Jurkat, Clone E6-1 (cell line): ENCODE measurements around a stretch of chr7.

DNA sequence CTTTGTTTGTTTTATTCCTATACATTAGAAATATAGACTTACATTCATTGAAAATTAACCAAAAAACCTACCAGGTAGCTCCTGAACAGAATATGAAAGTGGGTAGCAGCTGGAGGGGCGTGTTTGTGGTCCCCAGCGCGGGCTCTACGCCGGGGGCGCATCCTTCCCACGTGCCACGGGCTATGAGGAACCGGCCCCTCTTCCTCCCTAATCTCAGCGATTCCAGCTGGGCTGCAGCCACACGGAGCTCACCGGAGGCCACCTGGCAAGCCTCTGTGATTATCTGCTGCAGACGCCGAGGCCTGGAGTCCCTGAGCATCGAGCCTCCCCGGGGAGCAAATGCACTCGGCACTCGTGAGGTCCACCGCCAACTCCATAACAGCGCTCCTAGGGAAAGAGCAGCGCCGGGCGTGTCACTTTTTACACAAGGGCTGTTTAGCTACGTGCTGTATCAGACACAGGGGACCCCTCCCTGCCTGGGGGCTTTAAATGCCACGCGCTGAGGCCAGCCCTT, 101.1 kb downstream of the DYNC2I1 start:
- RRBS: 60% methylated on average over 16 of the region's 26 CpGs

- RRBS: no CpG with 5 or more reads among the region's 13 CpGs
These were observed 123.2 kb downstream of the DYNC2I1 start for GRCh38 chr7:158979520-158980038.

- RRBS: no CpG with 5 or more reads among the region's 25 CpGs
These were observed 40.4 kb downstream of the VIPR2 start for GRCh38 chr7:159103911-159104939.

DNA sequence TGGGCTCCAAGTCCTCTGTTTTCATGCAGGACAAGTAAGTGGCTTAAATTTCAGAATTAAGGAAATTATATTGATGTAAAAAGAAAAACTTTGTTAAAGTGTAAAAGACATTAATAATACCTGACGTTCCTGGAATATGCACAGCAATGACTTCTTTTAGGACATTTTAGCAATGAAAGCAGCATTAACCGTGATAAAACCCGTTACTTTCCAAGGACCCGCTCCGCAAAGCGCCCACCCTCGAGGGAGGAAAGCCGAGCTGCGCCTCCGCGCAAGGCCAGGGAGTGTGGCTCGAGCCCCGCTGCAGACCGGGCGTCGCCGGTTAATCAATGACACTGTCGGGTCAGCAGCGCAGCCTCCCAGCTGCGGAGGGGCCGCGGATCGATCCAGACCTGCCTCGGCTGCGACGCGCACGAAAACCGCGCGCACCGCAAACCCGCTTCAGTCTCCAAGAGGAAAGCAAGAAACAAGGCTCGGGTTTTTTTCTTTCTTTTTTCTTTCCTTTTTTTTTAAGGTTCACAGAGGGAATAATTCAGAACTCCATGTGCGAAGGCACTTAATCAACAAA, 956 bp downstream of the VIPR2 start:
- RRBS: no CpG with 5 or more reads among the region's 35 CpGs

GRCh38 chr7:159195583-159196234, 51.0 kb upstream of the VIPR2 start:
- RRBS: no CpG with 5 or more reads among the region's 6 CpGs

DNA sequence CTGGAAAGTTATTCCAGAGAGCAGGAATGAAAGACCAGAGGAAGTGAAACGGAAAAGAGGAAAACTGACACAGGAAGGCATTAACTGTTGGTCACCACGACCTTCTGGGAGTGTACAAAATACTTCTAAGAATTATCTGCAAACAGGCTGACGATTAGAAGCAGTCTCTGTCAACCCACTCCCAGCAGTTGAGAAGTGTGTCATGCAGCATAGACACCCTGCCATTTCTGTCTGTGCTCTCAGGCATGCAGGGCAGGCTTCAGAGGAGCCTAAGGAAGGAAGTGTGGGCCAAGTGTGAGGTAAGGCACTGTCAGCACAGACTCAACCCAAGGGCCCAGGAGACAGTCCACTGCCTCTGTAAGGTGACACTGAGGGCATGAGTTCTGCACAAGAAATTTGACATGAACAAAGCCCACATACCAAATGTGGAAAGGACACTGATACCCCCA, 108.9 kb upstream of the VIPR2 start:
- RRBS: no CpG with 5 or more reads among the region's 3 CpGs